BE2C (cell line): ENCODE measurements around the genes SLC44A1 and TAL2.

DNA sequence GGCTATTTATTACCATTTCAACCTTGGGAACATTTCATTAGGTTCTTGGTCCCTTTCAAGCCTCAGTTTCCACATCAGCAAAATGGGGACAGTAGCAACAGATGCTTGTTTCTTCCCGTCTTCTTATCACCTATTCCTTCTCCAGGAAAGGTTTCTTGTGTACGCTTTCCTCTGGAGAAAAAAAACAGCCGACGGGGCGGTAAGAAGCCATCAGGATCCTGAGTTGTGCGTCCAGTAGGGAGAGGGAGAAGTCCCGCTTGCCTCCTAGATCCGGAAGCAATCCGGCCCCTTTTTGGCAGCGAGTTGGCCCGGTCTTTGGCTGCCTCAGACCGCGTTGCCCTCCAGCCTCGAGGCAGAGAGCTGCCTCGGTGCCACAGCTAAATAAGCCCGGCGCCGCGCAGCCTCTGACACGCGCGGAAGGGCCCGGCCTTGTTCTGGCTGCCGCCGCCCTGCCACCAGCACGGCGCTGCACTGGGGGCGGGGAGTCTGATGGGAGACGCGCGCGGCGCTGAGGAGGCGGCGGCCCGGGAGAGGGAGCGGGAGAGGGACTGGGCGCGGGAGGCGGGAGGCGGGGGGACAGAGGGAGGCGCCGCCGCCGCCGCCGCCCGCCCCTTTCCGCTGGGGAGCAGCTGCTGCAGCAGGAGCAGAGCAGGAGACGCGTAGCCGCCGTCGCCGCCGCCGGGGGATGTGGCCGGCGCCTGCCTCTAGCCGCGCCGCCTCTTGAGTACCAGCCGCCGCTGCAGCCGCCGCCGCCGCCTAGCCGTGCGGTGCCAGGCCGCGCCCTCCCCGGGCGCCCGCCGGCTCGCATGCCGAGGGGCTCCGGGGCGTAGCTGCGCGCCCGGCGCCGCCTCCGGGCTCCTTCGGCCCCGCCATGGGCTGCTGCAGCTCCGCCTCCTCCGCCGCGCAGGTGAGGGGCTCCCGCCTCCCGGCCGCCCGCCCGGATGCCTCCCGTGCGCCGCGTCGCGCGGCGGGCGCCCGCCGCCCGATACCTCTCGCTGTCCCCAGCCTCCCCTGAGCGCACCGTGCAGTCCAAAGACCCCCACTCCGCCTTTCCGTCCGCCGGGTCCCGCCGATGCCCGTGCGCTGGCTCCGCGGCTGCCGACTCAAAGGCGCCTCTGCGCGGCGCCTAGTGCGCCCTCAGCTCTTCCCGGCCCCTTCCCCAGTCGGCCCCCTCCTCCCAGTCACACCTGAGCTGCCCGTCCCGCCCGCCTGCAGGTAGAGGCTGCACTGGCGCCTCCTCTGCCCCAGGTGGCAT, at the start of gene SLC44A1:
Gene SLC44A1, plus strand, starts transcription at position 654 of the 1,255 bp plus-strand sequence.
- RRBS = 1% methylated on average over 53 of the region's 134 CpGs

DNA sequence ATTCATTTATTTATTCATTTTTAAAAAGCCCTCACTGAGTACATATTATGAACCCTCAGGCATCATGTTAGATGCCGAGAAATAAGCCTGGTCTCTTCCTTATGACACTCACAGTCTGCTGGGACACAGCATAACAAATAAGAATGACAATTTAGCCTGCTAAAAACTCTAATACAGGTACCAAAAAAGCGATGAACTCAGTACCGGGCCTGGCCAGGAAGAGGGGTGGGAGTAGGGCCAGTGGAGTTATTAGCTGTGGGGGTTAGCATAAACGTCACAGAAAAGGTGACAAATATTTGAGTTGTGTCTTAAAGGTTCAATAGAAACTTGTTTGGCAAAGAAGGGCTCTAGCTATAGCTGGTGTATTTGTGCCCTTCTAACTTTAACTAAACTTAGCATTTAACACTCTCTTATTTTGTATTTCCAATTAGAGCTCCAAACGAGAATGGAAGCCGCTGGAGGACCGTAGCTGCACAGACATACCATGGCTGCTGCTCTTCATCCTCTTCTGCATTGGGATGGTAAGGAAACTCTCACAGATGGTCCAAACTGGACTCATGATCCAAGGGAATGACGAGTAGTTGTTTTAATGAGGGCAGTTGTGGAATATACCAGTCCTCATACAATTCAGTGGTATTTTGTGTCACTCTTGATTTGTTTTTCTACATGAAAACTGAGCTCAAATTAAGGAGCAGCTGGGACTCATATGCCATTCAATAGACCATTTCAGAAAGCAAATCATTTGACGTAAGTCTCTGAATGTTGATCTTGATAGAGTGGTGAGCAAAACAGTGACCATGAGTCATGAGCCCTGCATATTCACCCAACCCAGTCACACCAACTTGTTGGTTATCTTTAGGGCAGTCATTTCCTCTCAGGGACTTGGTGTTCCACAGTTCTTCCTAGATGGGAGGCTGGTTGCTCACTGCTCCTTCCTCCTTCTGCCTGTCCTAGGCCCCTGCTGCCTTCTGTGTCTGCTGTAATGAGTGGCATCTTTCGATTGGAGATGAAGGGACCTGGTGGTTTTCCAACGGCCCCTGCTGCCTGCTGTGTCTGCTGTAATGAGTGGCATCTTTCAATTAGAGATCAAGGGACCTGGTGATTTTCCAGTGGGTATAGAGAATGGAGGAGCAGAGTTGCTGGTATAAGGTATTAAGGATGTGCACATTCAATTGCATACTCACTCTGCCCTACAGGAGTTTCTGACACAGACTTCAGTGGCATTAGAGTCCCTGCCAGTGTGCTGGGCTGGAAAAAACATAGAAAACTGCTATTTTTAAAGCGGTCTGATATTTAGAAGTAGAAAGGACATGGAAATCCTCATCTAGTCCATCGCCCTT, 54.8 kb downstream of the SLC44A1 start:
- RRBS = no CpG with 5 or more reads among the region's 13 CpGs

- RRBS = no CpG with 5 or more reads among the region's 5 CpGs
Observed at GRCh38 chr9:105508398-105508868, 49.5 kb upstream of the FKTN start.

DNA sequence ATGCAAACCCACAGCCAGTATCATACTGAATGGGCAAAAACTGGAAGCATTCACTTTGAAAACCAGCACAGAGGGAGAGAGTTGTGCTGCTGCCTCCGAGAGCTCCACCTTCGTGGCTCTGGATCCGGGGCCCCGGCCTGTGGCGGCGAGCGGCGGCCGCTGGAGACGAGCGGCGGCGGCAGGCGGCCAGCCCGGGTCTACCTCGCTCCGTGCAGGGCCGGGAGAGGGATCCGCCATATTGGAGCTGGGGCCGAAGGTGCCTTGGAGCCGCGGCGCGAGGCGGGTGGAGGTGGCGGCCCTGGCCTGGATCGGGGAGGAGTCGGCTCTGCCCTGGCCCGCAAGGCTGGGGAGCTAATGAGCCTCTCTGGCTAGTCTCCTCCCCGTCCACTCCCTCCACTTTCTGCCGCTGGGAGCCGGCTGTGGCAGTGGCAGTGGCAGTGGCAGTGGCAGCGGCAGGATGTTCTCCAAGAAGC, 38.2 kb upstream of the FKTN start:
- RRBS = no CpG with 5 or more reads among the region's 33 CpGs

GRCh38 chr9:105581425-105581837, 23.5 kb downstream of the FKTN start:
- RRBS = no CpG with 5 or more reads among the region's 13 CpGs

GRCh38 chr9:105661969-105662627, at the start of gene TAL2:
Gene TAL2 (plus strand): TSS chr9:105662457.
- RRBS = no CpG with 5 or more reads among the region's 7 CpGs

GRCh38 chr9:106621288-106621878, 241.6 kb upstream of the ZNF462 start:
- RRBS = no CpG with 5 or more reads among the region's 13 CpGs

DNA sequence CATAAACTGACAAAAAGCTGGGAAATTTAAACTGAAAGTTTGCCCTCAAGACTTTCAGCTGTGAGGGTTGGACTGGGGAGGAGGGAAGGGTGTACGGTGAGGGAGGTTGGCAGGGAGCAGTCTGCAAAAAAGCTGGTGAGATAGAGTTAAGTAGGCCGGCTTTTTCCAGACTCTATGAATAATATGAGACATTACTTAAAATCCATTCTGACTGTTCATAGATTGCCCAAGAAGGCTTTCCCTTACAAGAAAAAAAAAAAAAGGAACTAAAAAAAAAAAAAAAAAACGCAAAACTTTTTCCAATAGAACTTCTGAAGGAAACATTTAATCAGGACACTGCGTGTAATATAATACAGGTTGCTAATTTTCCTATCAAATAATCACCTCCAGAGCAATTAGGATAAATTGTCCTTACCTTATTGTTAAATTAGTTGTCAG, 164.7 kb upstream of the ZNF462 start:
- RRBS = no CpG with 5 or more reads among the region's 4 CpGs

- RRBS = no CpG with 5 or more reads among the region's 5 CpGs
Observed at GRCh38 chr9:107251865-107252392, 31.1 kb upstream of the RAD23B start.

GRCh38 chr9:107283420-107284511, 687 bp downstream of the RAD23B start:
- RRBS = under 1% methylated on average over 46 of the region's 82 CpGs

DNA sequence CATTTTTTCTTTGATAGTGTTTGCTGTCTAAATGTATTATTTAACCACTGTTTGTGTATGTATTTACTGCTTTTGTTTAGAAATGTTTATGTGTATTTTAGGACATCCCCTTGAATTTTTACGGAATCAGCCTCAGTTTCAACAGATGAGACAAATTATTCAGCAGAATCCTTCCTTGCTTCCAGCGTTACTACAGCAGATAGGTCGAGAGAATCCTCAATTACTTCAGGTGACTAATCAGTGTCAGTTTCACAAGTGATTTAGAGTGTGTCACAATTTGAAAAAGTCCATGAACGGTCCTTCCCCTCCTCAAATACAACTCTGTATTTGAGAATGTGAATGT, 40.7 kb downstream of the RAD23B start:
- RRBS = no CpG with 5 or more reads among the region's 4 CpGs

DNA sequence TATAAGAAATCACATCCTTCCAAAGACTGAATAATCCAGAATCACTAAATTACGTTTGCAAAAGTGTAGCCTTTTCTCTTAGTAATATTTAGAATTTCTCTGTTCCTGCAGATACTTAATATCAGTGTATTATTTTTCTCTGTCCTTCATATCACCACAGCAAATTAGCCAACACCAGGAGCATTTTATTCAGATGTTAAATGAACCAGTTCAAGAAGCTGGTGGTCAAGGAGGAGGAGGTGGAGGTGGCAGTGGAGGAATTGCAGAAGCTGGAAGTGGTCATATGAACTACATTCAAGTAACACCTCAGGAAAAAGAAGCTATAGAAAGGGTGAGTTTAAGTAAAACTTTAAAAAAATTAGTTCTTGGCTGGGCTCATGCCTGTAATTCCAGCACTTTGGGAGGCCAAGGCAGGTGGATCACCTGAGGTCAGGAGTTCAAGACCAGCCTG, 41.6 kb downstream of the RAD23B start:
- RRBS = no CpG with 5 or more reads among the region's 1 CpG

GRCh38 chr9:107368207-107369229, 85.4 kb downstream of the RAD23B start:
- RRBS = no CpG with 5 or more reads among the region's 12 CpGs

- RRBS = no CpG with 5 or more reads among the region's 7 CpGs
Observed at GRCh38 chr9:107480526-107480793, 9.1 kb downstream of the KLF4 start.

DNA sequence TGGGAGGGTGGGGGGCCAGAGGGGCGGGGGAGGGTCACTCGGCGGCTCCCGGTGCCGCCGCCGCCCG, 95 bp downstream of the KLF4 start:
- RRBS = under 1% methylated on average over 5 of the region's 8 CpGs

DNA sequence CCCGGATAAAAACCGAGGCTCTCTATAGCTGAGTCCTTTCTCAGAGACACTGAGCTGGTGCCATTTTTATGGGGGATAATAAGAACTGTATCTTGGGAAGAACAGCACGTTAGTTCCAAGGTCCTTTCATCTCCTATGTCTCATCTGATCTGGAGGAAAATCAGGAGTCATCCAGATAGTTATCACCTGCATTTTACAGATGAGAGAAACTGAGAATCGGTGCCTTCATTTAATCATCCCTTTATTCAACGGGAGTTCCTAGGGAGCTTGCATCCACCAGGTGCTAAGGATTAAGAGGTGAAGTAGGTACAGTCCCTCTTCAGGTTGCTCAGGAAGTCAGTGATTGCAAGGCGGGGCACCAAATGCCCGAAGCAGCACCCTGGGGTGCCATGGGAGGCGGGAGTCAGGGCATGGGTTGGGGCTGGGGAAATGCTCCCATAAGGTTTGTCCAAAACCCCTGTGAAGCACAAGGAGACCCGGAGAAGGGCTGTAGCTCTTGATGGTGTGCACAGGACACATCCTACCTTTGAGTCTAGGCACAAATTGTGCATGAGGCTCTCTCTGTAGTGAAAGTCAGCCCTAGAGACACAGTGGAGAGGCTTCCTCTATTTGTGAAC, 98.8 kb upstream of the KLF4 start:
- RRBS = no CpG with 5 or more reads among the region's 9 CpGs

DNA sequence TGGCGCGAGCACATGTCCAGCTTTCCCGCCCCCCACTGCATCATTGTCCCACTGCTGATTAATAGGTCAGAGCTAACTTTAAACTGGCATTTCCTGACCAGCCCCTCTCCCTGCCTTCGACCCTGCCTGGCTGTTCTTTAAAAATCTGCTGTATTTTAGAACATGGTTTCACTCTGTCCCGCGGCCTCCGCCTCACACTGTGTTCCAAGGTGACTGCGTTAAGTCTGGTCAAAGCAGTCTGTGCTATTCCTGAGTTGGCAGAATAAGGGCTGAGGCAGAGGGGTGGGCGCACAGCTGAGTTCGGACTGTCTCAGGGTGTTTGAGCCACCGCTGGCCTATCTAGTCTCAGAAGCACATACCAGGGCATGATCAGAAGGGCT, 178.2 kb upstream of the KLF4 start:
- RRBS = no CpG with 5 or more reads among the region's 11 CpGs

GRCh38 chr9:107820321-107820785, 330.8 kb upstream of the KLF4 start:
- RRBS = no CpG with 5 or more reads among the region's 5 CpGs

GRCh38 chr9:108221911-108222170, 633.9 kb downstream of the ACTL7B start:
- RRBS = no CpG with 5 or more reads among the region's 2 CpGs